Osteocyte (in vitro differentiated cells): Measurements from ENCODE around the gene PALM2AKAP2.

- PRO-cap = bidirectional peak, plus-strand start at chr9:109119658, minus-strand start at chr9:109119520
Measured at GRCh38 chr9:109118887-109119794, 606 bp downstream of the TMEM245 start.

GRCh38 chr9:109250973-109252030, 69.6 kb downstream of the EPB41L4B start:
- PRO-cap = no peak

DNA sequence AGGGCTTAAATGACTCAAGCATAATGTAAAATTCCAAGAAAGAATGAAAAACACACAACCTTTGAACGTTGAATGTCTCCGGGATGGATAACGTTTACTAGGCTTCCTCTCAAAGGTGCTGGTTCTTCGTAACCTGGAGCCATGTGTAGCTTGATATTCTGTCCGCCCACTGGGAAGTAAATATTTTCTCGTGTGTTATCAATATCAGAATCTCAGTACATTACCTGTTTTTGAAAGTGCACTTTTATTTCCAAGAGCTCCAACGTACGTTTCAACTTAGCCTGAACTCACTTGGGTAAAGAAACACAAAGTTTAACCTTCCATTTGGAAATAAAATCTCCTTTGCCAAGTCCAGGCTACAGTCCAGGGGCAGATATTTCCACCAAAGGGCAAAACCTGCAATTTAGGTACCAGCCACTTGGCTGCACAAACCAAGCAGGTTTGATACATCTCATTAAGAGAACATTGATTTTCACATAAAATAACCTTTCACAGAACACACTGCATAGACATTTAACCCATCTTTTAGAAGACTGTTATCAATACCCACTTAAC, 67.4 kb downstream of the EPB41L4B start:
- PRO-cap = no peak

GRCh38 chr9:109274680-109275721, 45.9 kb downstream of the EPB41L4B start:
- PRO-cap = no peak

- PRO-cap = no peak
Measured at GRCh38 chr9:109313799-109314334, 7.0 kb downstream of the EPB41L4B start.

GRCh38 chr9:109318835-109319881, 1.7 kb downstream of the EPB41L4B start:
- PRO-cap = no peak

- PRO-cap = no peak
Measured at GRCh38 chr9:109475405-109475956, 22.6 kb downstream of the PTPN3 start.

- PRO-cap = no peak
Measured at GRCh38 chr9:109483603-109484442, 14.3 kb downstream of the PTPN3 start.

GRCh38 chr9:109507254-109507855, 9.2 kb upstream of the PTPN3 start:
- PRO-cap = no peak

DNA sequence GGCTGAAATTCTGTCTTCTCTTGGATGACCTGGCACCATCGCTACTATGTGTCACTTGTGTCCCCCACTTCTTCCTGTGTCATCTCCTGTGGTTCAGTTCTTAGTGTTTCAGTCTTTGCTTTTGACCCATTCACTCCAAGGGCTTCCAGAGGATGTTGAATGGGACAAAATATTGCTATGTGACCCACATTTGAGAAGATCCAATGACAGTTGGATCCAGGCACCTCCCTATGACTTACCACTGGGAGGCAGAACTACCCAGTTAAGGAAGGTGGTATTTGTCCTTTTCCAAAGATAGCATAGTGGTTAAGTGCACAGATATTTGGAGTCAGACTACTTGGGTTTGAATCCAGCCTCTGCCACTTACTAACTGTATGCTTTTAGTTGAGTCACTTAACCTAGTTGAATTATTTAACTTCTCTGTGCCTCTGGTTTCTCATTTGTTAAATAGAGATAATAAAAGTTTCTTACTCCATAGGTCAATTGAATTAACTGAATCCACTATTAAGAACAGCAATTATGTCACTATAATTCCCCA, 74.5 kb upstream of the PALM2AKAP2 start:
- PRO-cap = no peak

DNA sequence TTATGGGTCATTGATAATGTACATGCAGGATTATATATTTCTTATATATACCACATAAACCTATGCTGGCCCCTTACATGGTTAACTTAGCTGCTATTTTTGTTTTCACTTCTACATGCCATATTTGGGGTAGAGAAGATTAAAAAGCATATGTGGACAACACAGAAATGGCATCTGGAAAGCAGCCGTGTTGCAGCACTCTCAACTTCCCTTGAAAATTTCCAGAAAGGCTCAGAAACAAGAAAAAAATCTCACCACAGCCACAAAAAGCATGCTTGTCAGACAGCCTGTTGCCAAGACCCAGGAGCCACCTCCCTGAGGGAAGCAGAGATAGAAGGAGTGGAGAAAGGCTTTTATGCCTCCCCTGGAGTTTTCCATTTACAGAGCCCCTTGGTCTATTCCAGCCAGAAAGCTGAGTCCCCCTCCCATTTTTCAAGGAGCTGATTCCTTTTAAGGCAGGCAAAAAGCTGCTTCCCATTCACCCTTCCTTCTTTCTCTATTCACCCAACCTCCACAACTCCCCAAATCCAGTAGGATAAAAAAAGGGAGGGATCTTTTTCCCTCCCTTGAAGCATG, 37.3 kb upstream of the PALM2AKAP2 start:
- PRO-cap = no peak

- PRO-cap = bidirectional peak, plus-strand start at chr9:109780249, minus-strand start at chr9:109780246
Measured at GRCh38 chr9:109779668-109780566, at the start of gene PALM2AKAP2. TSS of gene PALM2AKAP2 (plus strand) at chr9:109780198.

- PRO-cap = no peak
Measured at GRCh38 chr9:109791295-109791551, 11.2 kb downstream of the PALM2AKAP2 start.

DNA sequence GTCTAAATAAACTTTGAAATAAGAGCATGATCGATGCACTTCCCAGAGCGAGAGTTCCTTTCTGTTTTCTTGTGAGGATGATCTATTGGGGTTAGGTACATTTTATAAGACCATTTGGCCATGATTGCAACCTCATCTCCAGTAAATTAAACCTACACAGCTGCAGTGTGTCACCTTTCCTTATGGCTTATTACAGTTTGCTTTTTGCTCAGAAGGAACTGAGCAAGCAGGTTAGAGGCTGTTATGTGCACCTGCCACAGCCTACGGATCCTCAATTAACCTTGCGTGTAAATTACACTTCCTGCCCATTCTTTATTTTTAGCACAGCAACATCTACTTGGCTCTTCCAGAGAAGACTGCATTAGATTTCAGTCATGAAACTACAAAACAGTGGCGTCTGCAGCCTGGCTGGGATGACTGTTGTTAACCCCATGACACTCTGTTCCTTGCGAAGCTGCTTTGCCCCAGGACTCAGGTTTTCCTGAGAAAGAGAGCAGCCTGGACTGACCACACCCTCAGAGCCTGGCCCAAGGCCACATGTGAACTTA, 138.3 kb downstream of the PALM2AKAP2 start:
- PRO-cap = no peak

GRCh38 chr9:110049184-110050146, 158.5 kb downstream of the C9orf152 start:
- PRO-cap = bidirectional peak, plus-strand start at chr9:110049844, minus-strand start at chr9:110049837; unidirectional peak, minus-strand start at chr9:110049892

DNA sequence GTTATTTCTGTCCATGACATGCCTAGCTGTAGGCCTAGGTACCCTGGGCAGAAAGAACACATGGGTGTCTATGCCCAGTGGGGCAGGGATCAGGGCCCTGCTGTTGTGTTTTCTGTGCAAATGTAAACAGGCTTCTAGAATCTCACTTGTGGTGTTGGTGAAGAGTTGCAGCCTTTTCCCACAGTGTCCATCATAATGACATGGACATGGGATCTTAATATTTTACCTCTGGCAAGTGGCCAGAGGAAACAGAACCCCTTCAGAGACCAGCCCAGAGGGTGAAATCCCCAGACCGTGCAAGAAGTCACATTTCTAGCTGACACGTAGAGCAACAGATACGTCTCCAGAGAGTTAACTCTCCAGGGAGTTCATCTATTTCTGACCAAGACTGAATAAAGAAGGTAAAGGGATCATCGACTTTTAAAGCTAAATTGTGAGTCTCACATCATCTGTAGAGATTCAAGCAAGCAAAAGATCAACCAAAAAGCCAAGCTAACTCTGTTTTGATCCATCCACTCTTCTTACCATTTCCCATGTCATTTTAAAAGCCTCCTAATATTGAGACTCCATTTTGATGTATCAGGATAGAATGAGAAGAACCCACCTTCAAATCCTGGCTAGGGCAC, 79.0 kb downstream of the C9orf152 start:
- PRO-cap = no peak

GRCh38 chr9:110156823-110157494, 51.0 kb downstream of the C9orf152 start:
- PRO-cap = no peak

GRCh38 chr9:110205430-110205978, 2.5 kb downstream of the C9orf152 start:
- PRO-cap = no peak

GRCh38 chr9:110298278-110298524, 39.5 kb downstream of the TXNDC8 start:
- PRO-cap = no peak

GRCh38 chr9:110476978-110477561, 102.5 kb downstream of the SVEP1 start:
- PRO-cap = no peak